Pulmonary lymph node (tissue), 1 donor: ENCODE measurements around the genes SERF2, PATL2 and TRIM69.

DNA sequence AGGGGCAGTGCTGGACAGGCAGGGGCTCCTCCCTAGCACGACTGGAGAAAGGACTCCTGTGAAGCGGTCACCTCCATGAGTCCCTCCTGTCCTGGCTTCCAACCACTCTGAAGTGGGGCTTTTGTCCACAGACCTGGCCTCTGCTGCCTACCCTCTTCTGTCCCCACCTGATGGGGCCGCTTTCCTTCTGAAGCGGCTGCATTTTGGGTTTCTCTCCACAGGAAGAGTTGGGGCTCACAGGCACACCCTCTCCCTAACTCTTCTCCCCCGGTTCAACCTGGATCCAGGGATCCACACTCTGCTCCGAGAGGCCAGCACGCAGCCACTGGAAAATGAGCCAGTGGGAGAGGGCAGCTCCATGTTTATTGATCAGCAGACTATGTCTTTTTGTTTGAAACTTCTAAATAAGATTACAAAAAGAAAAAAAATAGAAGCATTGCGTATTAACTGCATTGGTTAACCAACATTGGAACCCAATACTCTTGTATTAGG lies 2.9 kb upstream of the SPTBN5 start:
- PRO-cap = no peak

DNA sequence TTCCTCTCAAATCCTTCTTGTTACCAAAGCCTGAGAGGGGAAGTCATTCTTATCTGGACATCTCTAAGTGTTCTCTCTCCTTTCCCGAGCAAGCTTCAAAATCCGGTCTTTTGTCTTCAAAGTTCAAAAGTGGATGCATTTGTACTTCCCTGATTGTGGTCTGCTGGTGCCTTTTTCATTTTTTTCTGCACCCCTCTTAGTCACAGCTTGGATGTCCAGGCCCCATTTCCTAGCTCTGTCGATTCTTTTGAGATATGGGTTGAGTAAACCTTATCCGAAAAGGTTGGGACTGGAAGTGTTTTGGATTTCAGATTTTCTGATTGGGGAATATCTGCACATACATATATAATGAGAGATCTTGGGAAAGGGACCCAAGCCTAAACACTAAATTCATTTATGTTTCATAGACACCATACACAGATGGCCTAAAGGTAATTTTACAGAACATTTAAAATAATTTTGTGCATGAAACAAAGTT lies 34.7 kb downstream of the EHD4 start:
- PRO-cap = no peak

- PRO-cap = no peak
Observed at GRCh38 chr15:42107372-42107815, 13.0 kb upstream of the PLA2G4D start.

- PRO-cap = no peak
Observed at GRCh38 chr15:42272556-42272915, 465 bp upstream of the GANC start.

- PRO-cap = no peak
Observed at GRCh38 chr15:42275995-42276443, 2.8 kb upstream of the TMEM87A start.

DNA sequence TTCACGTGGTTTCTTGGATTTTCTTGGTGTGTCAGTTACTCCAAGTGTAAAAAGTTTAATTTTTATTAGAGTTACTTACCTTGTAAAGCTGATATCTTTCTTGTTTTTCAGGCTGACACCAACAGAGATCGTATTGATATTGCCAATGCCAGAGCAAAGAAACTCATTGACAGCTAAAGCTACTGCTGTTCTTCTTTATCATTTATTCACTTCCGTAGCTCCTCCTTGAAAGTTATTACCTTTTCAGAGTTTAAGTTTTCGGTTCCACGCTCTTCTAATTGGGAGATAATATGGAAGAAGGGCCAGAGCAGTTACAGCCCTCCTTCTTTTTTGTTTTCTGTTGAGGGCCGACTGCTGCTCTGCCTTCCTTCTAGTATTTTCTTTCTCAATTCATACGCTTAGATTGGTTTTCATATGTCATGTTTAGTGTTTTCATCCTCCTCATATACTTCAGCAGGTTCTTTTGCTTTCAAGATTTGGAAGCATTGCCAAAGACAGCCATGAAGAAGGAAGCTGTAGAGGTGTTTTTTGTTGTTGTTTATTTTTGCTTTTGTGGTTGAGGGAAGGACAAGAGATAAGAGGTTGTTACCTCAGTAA lies 17.2 kb downstream of the LRRC57 start:
- PRO-cap = no peak

- PRO-cap = unidirectional peak, plus-strand start at chr15:42581424; bidirectional peak, plus-strand start at chr15:42581644, minus-strand start at chr15:42581608
Observed at GRCh38 chr15:42581209-42581966, 6.0 kb downstream of the STARD9 start.

GRCh38 chr15:43329468-43330465 lies 606 bp downstream of the LCMT2 start:
- PRO-cap = bidirectional peak, plus-strand start at chr15:43330324, minus-strand start at chr15:43330272

DNA sequence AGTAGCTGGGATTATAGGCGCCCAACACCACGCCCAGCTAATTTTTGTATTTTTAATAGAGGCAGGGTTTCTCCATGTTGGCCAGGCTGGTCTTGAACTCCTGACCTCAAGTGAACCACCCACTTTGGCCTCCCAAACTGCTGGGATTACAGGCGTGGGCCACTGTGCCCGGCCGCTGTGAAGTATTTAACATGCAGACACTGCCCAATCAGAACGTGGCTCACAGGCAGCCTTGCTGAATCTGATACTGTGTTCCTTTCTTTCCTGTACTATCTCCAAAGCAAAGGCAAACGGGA lies 7.9 kb upstream of the MAP1A start:
- PRO-cap = no peak

DNA sequence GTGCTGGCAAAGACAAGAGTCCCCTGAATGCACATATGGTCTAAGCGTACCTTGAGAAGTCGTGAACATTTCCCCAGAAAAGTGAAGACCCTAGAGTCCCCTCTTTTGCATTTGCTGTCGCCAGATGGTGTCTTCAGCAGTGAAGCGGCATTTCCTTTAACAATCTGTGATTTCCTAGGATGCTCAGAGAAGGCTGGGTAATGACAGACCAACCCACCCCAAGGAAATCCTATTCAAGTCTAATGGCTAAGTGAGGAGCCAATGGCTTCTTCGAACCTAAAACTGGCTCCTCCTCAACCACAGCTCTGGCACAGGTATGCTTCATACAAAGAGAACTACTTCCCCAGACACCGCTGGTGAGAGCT lies 16.7 kb downstream of the MAP1A start:
- PRO-cap = no peak

GRCh38 chr15:43746958-43747519 lies 801 bp downstream of the PDIA3 start:
- PRO-cap = no peak

GRCh38 chr15:43771306-43771805 lies 5.4 kb downstream of the ELL3 start:
- PRO-cap = no peak

DNA sequence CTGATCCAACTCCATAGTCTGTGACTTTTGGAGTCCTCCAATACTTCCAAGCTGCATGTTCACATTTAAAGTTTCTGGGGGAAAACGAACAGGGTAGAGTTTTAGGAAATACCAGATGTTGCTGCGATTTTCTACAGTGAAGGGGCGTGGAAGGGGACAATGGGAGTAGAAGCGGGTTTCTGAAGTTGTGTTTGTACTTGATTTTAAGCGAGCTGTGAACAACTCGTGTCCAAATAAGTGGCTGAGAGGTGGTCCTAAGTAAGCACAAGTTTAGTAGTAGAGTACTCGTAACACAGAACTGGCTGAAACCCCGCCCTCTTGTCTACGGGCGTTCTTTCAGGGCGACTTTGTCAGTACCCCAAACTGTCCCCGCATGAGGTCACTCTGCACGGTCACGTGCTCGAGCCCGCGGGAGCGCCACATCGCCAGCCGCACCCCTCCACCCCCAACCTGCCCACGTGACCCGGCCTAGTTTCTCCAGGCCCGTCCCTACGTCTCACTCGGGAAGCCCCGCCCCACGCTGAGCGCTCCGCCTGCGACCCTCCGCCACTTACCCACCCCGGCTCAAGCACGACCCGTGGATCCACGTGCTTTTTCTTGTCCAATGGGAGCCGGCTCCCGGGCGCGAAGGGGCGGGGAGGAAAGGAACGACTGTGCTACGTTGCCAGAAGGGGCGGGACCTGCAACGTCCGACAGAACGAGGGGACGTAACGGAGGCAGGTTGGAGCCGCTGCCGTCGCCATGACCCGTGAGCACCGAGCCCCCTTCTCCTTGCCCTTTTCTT lies at the start of gene SERF2:
Gene SERF2 (plus strand): TSS at position 685 of the 784 bp plus-strand sequence.
- PRO-cap = bidirectional peak, plus-strand start at position 695 of the sequence, minus-strand start at position 375 of the sequence

GRCh38 chr15:44301225-44301658 lies 12.7 kb downstream of the GOLM2 start:
- PRO-cap = no peak

DNA sequence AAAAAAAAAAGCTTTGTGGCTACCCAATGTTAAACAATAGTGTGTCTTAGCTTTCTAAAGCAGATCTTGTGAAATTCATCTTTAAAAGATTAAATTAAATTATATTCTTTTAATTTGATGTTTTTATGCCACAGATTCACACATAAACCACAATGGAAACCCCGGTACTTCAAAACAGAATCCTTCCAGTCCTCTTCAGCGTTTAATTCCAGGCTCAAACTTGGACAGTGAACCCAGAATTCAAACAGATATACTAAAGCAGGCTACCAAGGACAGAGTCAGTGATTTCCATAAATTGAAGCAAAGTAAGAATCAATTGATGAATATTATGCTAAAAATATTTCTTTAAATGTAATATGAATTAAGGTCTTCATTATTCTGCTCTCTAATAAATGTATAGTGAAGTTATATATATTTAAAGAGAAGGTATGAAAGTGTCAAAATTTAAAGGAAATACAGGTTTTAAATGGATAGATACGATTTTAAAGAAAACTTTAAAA lies 46.7 kb upstream of the CTDSPL2 start:
- PRO-cap = no peak

DNA sequence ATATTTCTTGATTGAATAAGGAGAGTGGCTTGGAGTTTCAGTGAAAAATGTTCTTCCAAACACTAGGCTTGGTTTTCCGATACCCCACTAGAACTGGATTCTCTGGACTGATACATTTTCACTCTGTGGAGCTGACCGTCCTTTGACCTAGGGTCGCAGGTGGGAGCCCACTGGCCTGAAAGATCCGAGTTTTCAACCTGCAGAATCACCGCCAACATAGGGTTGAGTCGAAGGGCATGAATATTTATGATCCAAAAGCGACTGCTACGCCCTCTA lies 813 bp upstream of the CTDSPL2 start:
- PRO-cap = no peak

- PRO-cap = no peak
Observed at GRCh38 chr15:44535036-44535622, 1.8 kb upstream of the EIF3J start.

DNA sequence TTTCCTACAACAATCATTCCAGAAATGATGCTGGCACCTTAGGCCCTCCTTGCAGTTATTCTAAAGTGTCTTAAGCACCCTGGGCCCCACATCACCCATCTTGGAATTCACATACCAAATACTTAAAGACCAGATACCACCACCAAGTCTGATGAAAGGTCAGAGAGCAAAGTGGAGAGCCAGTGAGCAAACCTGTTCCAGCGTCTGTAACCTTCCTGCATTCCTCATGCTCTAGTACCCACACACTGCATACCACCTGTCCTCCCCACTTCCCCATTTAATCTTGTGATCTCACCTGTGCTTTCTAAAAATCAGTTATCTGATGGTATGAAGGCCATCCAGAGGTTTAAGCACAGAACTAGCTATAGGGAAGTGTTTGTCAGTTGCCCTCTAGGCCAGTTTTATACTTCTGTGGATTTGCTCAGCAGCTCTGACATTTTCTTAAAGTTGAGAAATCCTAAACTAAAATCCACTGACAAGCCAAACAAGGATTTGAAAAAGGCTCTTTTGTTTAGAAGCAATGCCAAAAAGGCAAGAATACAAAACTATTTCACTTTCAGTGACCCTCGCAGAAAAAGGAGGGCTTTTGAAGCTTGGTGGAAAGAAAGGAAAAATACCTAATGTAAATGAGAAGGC lies 7.2 kb upstream of the SPG11 start:
- PRO-cap = unidirectional peak, minus-strand start at position 206 of the sequence

DNA sequence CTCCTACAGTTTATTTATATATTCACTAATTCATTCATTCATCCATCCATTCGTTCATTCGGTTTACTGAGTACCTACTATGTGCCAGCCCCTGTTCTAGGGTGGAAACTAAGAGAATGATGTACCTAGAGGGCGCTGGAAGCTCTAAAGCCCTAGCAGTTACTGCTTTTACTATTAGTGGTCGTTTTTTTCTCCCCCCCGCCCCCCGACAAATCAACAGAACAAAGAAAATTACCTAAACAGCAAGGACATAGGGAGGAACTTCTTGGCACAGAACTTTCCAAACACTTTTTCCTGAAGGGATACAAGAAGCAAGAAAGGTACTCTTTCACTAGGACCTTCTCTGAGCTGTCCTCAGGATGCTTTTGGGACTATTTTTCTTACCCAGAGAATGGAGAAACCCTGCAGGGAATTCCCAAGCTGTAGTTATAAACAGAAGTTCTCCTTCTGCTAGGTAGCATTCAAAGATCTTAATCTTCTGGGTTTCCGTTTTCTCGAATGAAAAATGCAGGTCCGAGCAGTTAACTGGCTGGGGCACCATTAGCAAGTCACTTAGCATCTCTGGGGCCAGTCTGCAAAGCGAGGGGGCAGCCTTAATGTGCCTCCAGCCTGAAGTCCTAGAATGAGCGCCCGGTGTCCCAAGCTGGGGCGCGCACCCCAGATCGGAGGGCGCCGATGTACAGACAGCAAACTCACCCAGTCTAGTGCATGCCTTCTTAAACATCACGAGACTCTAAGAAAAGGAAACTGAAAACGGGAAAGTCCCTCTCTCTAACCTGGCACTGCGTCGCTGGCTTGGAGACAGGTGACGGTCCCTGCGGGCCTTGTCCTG lies at the start of gene PATL2:
Gene PATL2 (minus strand): TSS at position 688 of the 832 bp plus-strand sequence.
- PRO-cap = unidirectional peak, plus-strand start at position 128 of the sequence; bidirectional peak, plus-strand start outside the sequence, minus-strand start at position 693 of the sequence

DNA sequence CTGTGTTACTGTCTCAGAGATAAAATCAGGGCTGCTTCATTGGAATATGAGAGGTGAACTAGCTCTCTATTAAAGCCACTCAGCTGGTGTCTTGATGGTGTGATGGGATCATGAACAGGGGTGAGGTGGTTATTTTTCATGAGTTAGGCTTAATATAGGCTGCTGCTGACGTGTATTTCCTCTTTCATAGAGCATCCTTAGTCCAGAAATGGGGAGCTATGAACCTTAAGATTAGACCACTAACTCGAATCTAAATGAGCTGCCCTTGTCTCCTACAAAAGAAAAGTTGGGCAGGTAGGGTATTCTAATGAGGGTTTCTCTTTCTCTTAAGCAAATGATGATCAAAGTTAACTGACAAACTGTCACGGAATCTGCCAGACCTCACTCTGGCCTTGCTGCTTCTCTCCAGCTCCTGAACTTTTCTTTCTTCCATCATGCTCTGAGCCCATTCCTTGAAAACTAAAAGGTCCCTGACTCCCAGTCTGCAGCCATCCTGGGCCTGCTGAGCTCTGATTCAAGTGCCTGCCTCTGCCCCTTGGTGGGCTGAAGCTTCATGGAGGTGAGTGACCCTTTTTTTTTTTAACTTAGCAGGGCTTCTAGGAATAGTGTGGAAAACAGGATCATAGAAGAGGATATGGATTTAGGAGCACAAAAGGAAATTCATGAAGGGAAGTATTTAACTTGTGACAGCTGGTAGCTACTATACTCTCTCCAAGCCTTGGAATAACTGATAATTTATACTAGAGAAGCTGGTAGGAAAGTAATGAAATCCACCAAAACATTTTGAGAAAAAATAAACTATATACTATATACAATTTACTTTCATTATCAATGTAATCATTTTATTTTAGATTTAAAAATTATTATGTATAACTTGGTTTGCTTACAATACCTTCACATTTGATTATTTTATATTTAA lies at the start of gene TRIM69:
Gene TRIM69 (plus strand): TSS at position 377 of the 919 bp plus-strand sequence.
- PRO-cap = unidirectional peak, minus-strand start at position 127 of the sequence; bidirectional peak, plus-strand start at position 362 of the sequence, minus-strand start at position 127 of the sequence